ENCODE results near the gene TIAM2.

GRCh38 chr6:154606150-154606957 is 95.9 kb upstream of the CNKSR3 start:
- PRO-cap, 3 experiments: no peak in any of the 3 experiments
- RAMPAGE, long total RNA, 4 experiments: no peak in any of the 4 experiments
- RRBS: no CpG with 5 or more reads among the region's 15 CpGs

GRCh38 chr6:154771615-154772099 is 38.4 kb downstream of the SCAF8 start:
- PRO-cap, 3 experiments: no peak in any of the 3 experiments
- RAMPAGE, long total RNA, 4 experiments: no peak in any of the 4 experiments
- RRBS: no CpG with 5 or more reads among the region's 6 CpGs

GRCh38 chr6:154843292-154843851 is 110.2 kb downstream of the SCAF8 start:
- PRO-cap, 3 experiments: no peak in any of the 3 experiments
- RAMPAGE, long total RNA, 4 experiments: no peak in any of the 4 experiments
- RRBS: no CpG with 5 or more reads among the region's 4 CpGs

GRCh38 chr6:154995164-154996207 is at the start of gene TIAM2:
Gene TIAM2 (plus strand): TSS chr6:154995315.
- PRO-cap, 3 experiments: peak in 3 of 3 experiments; most common plus-strand start chr6:154995271 (in 1); most common minus-strand start chr6:154995689 (in 1)
- RAMPAGE, long total RNA, 4 experiments: no peak in any of the 4 experiments
- RRBS: 2% methylated on average over 65 of the region's 125 CpGs

DNA sequence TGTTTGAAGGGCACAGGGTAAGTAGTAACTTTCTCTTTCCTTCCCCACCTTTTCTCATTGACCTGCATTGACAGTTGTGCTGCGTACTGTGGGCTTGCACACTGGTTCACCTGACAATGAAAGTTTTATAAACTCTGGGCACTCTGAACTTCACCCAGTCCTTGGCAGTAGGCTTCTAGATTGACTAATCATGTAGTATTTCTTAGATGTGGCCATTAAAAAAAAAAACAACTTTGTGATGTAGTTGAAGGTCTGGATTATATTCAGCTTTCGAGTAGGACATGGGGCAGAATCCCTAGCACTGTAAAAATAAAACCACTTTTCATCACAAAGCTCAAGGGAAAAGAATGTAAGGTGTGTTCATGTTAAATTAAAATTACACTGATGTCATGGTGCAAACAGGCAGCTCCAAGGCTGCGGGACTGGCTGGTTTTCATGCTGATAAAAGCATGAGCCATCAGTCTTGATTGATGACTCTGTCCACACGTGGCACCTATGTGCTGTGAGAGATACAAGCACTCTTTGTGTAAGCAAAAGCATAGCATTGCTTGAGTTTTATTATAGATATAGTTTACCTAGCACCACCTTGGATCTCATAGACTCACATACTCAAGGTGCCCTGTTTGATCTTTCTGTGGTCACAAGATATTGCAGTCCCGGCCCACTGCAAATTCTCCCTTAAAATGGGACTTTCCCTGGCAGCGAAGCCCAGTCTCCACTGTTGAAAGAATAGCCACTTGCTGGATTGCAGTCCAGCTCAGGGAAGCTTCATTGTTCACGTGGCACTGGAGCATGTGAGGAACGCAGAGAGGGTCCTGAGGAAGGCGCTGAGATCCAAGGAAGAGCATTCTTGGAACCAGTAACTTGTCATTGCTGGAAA is 90.5 kb downstream of the TIAM2 start:
- PRO-cap, 3 experiments: no peak in any of the 3 experiments
- RAMPAGE, long total RNA, 4 experiments: no peak in any of the 4 experiments
- RRBS: no CpG with 5 or more reads among the region's 9 CpGs

DNA sequence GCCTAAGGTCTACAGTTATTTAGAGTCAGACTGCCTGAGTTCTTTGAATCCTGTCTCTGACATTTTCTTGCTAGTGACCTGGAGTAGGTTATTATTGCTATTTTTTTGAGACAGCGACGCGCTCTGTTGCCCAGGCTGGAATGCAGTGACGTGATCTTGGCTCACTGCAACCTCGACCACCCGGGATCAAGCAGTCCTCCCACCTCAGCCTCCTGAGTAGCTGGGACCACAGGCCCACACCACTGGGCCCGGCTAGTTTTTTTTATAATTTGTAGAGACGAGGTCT is 96.6 kb downstream of the TIAM2 start:
- PRO-cap, 3 experiments: no peak in any of the 3 experiments
- RAMPAGE, long total RNA, 4 experiments: no peak in any of the 4 experiments
- RRBS: no CpG with 5 or more reads among the region's 8 CpGs

GRCh38 chr6:155253270-155253966 is 10.4 kb upstream of the CLDN20 start:
- PRO-cap, 3 experiments: peak in 1 of 3 experiments; most common plus-strand start chr6:155253572 (in 1)
- RAMPAGE, long total RNA, 4 experiments: no peak in any of the 4 experiments
- RRBS: no CpG with 5 or more reads among the region's 1 CpG

GRCh38 chr6:155363885-155364223 is 49.6 kb upstream of the TFB1M start:
- PRO-cap, 3 experiments: no peak in any of the 3 experiments
- RAMPAGE, long total RNA, 4 experiments: no peak in any of the 4 experiments
- RRBS: no CpG with 5 or more reads among the region's 6 CpGs

GRCh38 chr6:155418545-155418862 is 37.1 kb downstream of the NOX3 start:
- PRO-cap, 3 experiments: no peak in any of the 3 experiments
- RAMPAGE, long total RNA, 4 experiments: no peak in any of the 4 experiments
- RRBS: no CpG with 5 or more reads among the region's 4 CpGs

- PRO-cap, 3 experiments: no peak in any of the 3 experiments
- RAMPAGE, long total RNA, 4 experiments: no peak in any of the 4 experiments
- RRBS: no CpG with 5 or more reads among the region's 15 CpGs
Measured at GRCh38 chr6:156167182-156168237, 609.7 kb upstream of the ARID1B start.

DNA sequence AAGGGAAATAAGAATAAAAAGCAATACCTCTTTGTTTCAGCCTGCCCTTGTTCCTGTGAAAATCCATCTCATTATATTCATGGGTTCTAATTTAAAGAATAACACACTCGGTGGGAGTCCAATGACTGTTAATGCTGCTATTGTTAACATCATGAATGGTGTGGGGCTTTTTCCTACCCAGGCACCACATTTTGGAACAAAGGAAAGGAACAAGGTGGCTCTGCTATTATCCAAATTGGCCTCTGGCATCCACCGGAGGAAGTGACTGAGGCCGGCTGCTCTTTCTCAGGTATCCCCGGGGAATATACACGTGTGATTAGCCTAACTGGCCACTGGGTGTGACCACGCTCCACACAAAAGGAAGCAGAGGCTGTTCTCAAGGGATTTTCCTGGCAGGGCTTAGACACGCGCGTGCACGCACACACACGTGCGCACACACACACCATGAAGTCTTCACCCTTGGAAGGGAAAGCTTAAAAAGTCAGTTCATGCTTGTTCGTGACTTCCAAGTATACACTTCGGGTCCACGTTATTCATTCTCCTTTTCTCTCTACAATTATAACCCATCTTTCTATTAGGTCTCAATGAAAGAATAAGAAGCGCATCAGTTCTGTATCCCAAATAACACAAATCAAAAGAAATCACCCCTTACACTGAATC is 601.1 kb upstream of the ARID1B start:
- PRO-cap, 3 experiments: no peak in any of the 3 experiments
- RAMPAGE, long total RNA, 4 experiments: no peak in any of the 4 experiments
- RRBS: no CpG with 5 or more reads among the region's 16 CpGs

GRCh38 chr6:156427333-156427748 is 349.8 kb upstream of the ARID1B start:
- PRO-cap, 3 experiments: no peak in any of the 3 experiments
- RAMPAGE, long total RNA, 4 experiments: no peak in any of the 4 experiments
- RRBS: no CpG with 5 or more reads among the region's 2 CpGs

- PRO-cap, 3 experiments: peak in 1 of 3 experiments; most common plus-strand start chr6:156686503 (in 1); most common minus-strand start chr6:156686468 (in 1)
- RAMPAGE, long total RNA, 4 experiments: no peak in any of the 4 experiments
- RRBS: no CpG with 5 or more reads among the region's 6 CpGs
Measured at GRCh38 chr6:156686127-156686589, 91.0 kb upstream of the ARID1B start.

GRCh38 chr6:156686590-156687625 is 90.3 kb upstream of the ARID1B start:
- PRO-cap, 3 experiments: peak in 3 of 3 experiments; most common plus-strand start chr6:156687309 (in 2); most common minus-strand start chr6:156686937 (in 2)
- RAMPAGE, long total RNA, 4 experiments: no peak in any of the 4 experiments
- RRBS: 1% methylated on average over 47 of the region's 105 CpGs

GRCh38 chr6:156776211-156776760 is 892 bp upstream of the ARID1B start:
- PRO-cap, 3 experiments: no peak in any of the 3 experiments
- RAMPAGE, long total RNA, 4 experiments: no peak in any of the 4 experiments
- RRBS: no CpG with 5 or more reads among the region's 9 CpGs

- PRO-cap, 3 experiments: peak in 3 of 3 experiments; most common plus-strand start chr6:156779290 (in 2); most common minus-strand start chr6:156779799 (in 3)
- RAMPAGE, long total RNA, 4 experiments: no peak in any of the 4 experiments
- RRBS: 3% methylated on average over 22 of the region's 127 CpGs
Measured at GRCh38 chr6:156779098-156780283, 2.3 kb downstream of the ARID1B start.

DNA sequence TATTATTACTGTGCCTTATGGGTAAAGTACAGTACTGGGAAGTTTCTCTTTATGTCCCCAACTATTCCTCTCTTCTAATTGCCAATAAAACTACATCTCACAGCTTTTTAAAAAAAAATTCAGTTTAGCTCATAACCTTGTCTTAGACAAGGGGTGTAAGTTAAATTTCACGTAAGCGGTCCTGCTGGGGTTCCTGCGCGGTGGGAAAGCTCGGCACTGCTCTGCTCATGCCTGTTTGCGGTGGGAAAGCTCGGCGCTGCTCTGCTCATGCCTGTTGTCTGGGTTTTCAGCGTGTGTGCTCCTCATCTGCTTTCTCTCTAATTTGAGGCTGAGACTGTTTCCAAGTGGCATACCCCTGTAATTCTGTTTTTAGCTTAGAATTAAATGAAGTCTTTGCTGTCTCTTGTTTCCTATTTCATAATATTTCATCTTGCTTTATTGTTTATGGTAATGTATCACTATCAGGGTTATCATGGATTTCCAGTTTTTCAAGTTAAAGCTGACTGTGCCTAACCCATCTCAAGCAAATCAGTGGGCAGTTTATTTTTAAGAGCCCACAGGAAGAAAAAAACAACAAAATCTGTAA is 18.7 kb downstream of the ARID1B start:
- PRO-cap, 3 experiments: no peak in any of the 3 experiments
- RAMPAGE, long total RNA, 4 experiments: no peak in any of the 4 experiments
- RRBS: no CpG with 5 or more reads among the region's 9 CpGs

DNA sequence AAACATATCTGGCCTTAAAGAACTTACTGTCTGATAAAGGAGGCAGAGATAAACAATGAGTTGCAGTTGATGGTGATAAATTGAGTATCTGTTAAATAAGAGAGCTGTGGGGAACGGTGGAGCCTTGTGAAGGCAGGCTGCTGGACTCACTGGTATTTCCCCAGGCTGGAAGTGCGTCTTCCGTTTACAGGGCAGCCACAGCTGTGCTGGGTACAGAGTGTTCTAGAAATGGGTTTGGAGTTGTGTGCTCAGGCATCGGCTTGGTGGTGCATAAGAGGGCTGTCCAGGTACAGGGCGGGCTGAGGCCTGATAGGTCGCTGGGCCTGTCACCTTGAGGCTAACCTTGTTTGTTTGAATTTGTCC is 39.3 kb downstream of the ARID1B start:
- PRO-cap, 3 experiments: no peak in any of the 3 experiments
- RAMPAGE, long total RNA, 4 experiments: no peak in any of the 4 experiments
- RRBS: no CpG with 5 or more reads among the region's 6 CpGs

DNA sequence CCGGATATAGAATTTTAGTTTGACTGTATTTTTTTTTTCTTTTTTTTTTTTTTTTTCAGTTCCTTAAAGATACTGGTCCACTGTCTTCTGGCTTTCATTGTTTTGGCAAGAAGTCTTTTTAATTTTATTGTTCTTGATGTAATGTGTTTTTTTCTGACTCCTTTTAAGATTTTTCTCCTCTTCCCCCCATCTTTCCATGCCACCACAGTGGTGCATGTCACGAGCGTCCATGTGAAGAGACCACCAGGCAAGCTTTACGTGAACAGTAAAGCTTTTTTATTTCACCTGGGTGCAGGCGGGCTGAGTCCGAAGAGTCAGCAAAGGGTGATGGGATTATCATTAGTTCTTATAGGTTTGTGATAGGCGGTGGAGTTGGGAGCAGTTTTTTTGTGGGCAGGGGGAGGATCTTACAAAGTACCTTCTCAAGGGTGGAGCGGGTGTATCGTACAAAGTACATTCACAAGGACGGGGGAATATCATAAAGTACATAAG is 198.4 kb downstream of the ARID1B start:
- PRO-cap, 3 experiments: no peak in any of the 3 experiments
- RAMPAGE, long total RNA, 4 experiments: no peak in any of the 4 experiments
- RRBS: no CpG with 5 or more reads among the region's 10 CpGs

GRCh38 chr6:157145651-157145886 is 177.8 kb downstream of the TMEM242 start:
- PRO-cap, 3 experiments: no peak in any of the 3 experiments
- RAMPAGE, long total RNA, 4 experiments: no peak in any of the 4 experiments
- RRBS: no CpG with 5 or more reads among the region's 3 CpGs

All from adrenal gland (tissue), 7 donors.